ENCODE measurements around the gene CEP63.

DNA sequence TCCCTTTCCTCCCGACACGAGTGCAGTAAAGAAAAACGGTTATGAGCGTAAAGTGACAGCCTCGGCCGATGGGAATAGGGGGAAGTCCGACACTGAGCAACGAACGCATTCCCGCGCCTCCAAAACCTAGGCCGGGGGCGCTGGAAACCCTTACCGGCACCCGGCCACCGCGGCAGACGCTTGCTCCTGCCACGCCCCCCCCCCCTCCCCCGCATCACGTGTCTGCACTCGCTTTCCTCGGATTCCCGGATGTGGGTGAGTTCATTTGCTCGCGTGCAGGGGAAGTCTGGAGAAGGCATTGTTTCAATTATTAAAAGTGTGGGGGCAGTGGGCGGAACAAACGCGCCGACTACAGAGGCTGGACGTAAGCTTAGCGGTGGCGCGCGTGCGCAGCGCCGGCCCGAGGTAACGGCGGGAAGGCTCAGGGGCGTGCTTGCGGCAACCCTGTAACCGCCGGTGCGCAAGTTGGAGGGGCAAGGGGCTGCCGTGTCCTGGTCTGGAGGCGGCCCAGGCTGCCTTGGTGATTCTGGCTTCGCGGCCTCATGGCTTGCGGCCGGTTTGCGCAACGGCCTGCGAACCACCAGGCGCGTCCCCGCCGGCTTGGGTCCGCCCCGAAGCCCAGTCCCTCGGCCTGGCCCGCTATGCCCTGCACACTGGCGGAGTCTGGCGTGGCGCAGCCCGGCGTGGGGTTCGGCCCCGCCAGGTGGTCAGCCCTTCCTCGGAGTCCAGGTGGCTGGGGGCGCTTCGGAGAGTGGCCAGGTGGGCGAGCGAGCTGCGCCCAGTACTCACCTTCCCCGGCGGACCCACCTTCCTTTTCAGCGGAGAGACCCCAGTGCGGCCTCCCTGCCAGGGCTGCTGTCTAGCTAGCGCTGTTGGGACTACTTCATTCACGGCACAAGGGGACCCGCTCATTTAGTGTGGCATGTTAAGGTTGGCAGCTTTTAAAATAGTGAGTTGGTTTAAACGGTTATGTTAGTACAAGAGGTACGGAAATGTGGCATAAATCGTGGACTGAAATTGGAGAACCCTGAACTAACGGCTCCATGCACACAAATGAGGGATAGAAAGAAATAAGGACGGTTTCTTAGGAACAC is at the start of gene CEP63:
TSS of gene CEP63 (plus strand) at position 260 of the 1,094 bp plus-strand sequence.
- RRBS = under 1% methylated on average over 27 of the region's 88 CpGs

GRCh38 chr3:135658903-135659349 is 306.6 kb upstream of the PPP2R3A start:
- RRBS = no CpG with 5 or more reads among the region's 12 CpGs

GRCh38 chr3:136022488-136023131 is 57.1 kb downstream of the PPP2R3A start:
- RRBS = no CpG with 5 or more reads among the region's 5 CpGs

- RRBS = 0% methylated on average over 5 of the region's 33 CpGs
These were observed 1.4 kb downstream of the MSL2 start for GRCh38 chr3:136194621-136195189.

GRCh38 chr3:136675201-136675913 is 76.8 kb downstream of the STAG1 start:
- RRBS = no CpG with 5 or more reads among the region's 2 CpGs

- RRBS = no CpG with 5 or more reads among the region's 3 CpGs
These were observed 40.0 kb downstream of the STAG1 start for GRCh38 chr3:136712172-136712578.

DNA sequence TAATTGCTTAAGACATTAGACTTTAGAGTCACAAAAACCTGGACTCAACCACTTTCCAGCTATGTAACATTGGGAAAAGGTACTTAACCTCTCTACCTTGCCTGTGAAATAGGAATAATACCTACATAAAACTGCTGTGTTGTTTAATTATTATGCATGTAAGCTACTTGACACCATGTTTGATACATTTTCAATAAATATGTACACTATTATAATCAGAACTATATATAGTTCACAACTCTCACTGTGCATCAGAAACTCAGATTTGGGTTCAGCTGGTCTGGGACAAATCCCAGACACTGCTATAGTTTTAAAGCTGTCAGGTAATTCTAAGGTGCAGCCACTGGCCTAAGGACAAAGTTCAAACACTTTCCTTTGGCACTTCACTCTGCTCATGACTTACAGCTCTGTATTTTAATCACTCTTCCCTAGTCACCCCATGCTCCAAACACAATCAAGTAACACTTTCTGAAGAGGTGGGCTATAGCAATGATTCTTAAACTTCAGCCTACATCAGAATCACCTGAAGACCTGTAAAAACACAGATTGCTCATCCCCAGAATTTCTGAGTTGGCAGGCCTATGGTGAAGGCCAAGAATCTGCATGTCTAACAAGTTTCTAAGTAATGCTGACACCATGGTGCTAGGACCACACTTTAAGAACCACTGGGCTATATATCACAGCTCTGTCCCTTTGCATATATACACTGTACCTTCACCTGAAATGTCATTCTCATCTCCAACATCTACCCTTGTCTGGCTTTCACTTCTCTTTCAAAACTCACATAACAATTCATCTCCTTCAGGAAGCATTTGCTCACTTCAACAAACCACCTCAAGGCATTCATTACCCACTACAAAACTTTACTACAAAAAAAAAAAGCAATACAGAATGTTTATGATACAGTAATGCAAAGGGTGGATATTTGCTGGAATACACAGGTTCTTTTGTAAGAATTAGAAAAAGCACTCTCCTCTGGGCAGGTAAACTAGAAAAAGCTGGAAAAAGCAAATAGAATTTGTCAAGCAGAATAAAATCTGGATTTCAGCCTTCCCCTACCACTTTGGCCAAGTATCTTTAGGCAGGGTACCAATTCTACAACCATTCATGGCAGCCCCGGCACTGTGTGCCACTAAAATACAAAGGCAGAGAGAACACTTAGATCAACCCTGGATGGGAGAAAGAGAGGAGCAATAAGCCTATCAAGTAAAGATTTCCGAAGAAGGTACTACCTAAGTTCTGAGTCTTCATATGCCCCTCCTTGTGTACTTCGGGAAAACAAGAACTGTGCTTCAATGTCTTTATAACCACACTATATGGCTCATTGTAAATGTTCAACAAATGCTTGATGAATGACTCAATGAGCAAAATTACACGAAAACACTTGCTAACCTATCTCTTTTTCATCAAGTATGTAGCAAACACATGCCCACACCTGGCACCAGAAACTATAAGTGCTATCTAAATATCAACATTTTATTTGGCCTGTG is 21.3 kb downstream of the STAG1 start:
- RRBS = no CpG with 5 or more reads among the region's 4 CpGs

GRCh38 chr3:136932262-136932822 is 25.4 kb upstream of the IL20RB start:
- RRBS = no CpG with 5 or more reads among the region's 1 CpG

- RRBS = no CpG with 5 or more reads among the region's 5 CpGs
These were observed 50.2 kb upstream of the SOX14 start for GRCh38 chr3:137713996-137714300.

DNA sequence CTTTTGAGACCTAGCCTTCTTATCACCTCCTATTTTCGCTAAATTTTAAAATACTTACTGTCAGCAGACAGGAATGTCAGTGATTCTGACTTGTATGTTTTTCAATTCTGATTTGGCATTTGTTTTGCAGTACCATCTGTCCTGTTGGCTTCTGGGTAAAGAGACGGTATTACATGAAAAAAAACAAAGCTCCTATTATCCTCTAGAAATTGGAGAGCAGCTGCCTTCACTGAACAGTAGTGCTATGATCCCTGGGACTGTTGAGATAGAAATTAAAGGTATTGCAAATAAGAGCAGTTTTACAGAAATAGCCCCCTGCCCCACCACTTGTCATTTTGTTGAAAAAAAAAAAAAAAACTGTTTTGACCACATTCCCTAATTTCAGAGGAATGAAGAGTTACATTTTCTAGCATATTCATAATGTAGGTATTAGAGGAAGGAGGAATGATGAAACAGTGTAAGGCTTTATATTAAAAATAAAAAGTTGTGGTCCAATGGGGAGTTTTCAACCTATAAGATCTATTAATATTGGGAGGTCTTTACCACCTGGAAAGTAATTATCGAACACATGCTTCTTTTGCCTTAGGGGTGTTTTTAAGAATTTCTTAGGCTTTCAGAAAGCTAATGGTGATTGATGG is 8.5 kb downstream of the ARMC8 start:
- RRBS = no CpG with 5 or more reads among the region's 3 CpGs

DNA sequence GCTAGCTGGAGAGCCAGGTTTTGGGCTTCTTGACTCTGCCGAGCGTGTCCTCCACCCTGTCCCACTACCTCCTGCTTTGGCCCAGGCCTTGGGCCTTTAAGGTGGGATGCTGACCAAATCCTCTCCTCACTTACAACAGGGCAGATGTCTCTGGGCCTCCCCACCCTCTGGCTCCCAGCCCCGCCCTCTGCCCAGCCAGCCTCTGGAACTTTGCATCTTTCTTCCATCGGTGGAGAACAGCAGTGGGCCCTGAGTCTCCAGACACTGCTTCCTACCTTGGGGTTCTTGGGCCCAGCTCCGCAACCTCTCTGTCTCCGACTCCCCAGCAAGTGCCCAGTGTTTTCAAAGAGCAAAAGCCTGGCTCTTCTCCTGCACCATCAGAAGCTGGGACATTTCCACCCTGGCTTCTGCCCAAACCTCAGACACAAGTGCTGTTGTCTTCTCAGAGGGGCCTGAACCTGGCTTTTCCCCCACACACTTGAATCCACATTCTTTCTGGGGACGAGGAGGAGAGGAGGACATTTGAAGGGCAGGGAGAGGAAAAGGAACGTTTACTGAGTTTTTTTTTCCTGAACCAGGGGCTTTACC is 33.1 kb downstream of the MRAS start:
- RRBS = no CpG with 5 or more reads among the region's 8 CpGs

DNA sequence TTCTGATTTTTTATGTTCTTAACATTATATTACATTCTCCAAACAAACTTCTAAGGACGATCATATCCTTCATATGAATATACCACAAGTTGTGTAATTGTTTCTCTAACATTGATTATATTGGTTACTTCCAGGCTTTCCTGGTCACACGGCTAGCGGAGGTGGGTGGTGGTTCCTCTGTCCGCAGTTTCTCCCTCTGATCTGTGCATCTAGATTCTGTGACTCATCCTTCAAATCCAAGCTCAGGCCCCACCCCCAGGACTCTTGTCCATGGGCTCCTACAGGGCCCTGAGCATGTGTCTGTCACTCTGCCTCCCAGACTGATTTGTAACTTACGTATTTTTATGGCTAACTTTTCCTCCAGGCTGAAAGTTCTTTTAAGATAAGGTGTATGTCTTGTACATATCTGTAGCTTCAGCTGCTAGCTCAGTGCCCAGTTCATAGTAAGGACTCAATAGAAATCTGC is 7.9 kb downstream of the ESYT3 start:
- RRBS = no CpG with 5 or more reads among the region's 5 CpGs

GRCh38 chr3:138744635-138745290 is 90.0 kb downstream of the PIK3CB start:
- RRBS = no CpG with 5 or more reads among the region's 4 CpGs

- RRBS = no CpG with 5 or more reads among the region's 4 CpGs
These were observed 84.2 kb downstream of the PIK3CB start for GRCh38 chr3:138750461-138750926.

- RRBS = 8% methylated on average over 17 of the region's 54 CpGs
These were observed 3.1 kb downstream of the FOXL2NB start for GRCh38 chr3:138949981-138950607.

GRCh38 chr3:139299306-139299930 is 44.4 kb upstream of the MRPS22 start:
- RRBS = no CpG with 5 or more reads among the region's 13 CpGs

DNA sequence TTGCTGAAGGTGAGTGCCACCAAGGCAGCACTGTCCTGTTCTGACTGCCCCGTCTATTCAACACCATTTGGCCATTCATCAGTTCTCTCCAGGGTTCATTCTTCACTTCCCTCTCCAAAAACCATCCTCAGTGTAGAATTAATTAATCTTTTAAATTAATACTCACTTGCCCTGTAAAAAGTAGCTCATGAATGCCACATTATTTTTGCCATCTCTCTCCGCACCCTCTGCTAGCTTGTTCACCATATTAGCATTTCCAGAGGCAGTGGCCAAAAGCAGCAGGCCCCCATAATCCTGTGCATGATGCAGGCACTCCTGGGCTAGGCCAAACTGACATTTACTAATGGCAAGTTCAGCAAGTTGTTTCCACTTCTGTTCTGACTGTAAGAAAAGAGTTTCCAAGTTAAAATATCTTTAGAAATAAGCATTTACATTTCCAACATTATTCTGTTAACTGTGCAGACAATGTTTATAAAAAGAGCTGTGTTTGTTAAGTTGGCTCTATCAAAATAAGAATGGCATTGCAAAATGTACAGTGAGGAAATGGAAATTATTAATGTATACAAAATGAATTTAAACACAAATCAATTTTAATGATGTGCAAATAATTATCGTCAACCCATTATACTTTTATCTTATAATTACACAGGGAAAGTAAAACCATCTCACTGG is 17.2 kb downstream of the MRPS22 start:
- RRBS = no CpG with 5 or more reads among the region's 3 CpGs

DNA sequence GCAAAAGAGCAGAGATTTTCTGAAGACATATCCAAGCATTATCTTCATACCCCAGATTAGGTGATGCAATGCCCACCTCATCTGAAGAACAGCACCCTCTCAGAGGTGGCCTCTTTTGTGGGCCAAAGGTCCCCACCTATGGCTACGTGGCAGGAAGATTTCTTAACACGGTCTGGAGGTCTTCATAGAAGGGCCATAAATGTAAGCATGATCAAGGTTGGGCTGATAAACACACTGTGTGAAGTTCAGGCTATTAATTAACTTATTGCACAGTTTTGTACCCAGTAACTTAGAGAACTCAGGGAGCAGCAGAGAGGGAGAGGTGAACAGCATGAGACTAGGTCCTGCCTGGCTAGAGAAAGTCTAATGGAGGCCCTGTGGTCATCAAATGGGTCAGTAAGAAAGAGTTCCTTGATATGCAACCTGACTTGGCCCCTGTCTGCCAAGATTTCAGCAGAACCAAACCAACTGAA is 29.6 kb upstream of the RBP2 start:
- RRBS = no CpG with 5 or more reads among the region's 2 CpGs

- RRBS = no CpG with 5 or more reads among the region's 4 CpGs
These were observed 2.3 kb downstream of the RBP1 start for GRCh38 chr3:139536999-139537841.

- RRBS = no CpG with 5 or more reads among the region's 3 CpGs
These were observed 172.6 kb upstream of the TRIM42 start for GRCh38 chr3:140505165-140505789.

Measured in GM12892 (cell line).